Hair follicle dermal papilla cell (primary cell): ENCODE results near the gene STRA8.

DNA sequence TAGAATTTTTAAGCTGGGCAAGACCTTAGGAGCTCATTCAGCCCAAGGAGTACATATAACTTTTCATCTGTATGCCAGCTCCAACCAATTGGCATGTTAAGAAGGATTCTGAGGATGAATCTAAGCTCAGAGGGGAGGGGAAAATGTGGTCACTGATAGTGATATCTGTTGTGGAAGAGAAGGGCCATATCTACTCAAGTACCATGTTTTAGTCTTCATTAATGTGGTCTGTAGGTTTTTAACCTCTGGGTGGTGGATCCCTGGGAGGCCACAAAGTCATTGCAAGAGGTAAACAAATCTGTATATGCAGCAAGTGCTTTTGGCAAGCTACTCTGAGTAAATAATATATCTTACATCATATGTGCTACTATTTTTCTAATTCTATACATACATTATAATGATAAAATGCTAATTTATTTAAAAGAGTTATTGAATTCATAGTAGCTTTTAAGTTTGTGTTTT is 6.5 kb downstream of the CALD1 start:
- CAGE, long polyA plus RNA: no peak

DNA sequence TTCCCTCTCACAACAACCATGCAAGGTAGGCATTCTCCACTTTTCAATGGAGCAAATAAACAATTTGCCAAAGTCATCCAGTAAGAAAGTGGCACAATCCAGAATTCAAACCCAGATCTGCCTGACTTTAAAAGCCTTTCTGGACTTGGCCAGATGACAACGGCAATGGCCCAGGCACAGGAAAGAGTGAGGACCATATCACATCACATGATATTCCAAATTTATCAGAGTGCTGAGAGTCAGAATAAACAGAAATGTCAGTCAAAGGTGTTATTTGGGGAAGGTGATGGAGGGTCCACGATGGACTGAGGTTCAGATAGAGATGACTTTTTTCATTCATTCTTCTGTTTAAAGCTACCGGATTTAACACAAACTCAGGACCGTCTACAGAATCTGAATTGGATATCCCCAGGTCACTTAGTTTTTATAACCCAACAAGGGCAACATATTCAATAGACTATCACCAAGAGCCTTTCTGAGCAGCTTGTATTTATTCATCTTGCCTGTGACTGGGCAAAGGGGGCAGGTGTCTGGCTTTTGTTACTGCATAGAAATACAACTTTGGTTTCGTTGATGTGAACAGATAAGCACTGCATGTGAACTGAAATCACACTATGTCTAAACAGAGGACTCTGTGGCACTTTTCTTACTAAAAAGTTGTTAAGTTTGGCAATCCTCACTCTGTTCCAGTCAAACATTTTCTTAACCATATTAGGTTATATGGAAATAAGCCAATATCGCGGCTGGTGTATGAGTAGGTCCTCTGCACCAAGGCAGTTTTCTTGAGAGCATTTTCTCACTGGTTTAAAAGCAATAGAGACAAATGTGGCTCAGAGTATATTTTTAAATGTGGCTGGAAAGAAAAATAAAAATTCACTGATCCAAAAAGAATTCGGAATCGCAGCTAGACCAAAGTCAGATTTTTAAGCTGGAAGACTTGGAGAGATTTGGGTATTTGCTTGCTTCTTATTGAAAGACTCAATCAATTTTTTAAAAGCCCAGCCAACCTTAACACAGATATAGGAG is 48.3 kb downstream of the CALD1 start:
- CAGE, long polyA plus RNA: no peak

DNA sequence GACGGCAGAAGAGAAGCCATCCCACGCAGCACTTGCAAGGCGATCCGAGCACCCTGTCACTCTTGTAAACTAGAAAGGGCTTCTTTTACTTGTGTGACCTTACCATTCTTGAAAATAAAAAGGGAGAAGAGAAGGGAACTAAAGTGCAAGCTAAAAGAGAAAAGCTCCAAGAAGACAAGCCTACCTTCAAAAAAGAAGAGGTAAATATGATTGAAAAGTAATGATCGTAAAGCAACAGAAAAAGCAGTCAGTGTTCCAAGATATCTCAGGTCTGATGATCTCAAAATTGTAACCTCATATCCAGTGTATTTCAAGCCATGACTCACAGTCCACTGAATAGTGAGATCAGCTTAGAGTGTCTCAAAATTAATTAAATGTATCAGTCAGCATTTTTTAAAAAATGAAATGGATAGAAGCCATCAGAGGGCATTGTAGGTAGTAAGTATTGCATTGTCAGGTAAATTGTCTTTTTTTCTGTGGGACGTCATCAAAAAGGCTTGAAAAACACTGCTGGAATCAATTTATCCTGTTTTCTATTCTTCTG is 50.7 kb upstream of the AGBL3 start:
- CAGE, long polyA plus RNA: no peak

DNA sequence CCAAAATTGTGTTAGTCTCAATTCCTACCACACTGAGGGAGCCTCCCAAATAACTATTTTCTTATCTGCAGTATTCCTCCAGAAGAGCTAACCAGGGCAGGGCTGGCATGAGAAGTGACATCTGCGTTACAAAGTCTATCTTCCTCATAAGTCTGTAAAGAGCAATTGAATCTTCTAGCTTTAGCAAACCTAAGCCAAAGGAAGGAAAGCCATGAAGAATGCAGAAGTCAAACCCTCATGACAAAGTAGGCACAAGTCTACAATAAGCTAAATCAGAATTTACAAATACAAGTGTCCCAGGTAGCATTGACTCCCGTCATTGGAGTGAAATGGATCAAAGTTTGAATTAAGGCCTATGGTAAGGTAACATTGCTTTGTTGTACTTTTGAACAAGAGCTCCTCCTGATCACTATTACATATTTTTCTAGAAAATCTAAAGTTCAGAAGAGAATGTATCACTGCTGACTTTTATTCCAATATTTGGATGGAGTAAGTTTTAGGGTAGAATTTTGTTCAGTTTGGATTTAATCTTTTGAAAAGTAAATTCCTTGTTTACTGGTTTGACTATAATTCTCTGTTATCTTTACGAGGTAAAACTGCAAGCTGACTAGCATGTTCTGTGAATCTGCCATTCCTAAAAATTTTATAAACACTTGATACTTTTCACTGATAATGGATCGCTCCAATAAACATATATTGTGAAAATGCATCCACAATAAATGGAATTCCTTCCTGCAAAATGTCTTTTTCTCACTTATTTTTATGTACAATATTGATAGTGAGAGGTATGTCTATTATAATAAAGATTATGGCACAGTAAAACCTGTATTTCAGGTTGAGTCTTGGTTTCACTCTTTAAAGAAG is 16.2 kb upstream of the AGBL3 start:
- CAGE, long polyA plus RNA: no peak

- CAGE, long polyA plus RNA: no peak
These were observed 7.6 kb downstream of the AGBL3 start for GRCh38 chr7:134993755-134994439.

DNA sequence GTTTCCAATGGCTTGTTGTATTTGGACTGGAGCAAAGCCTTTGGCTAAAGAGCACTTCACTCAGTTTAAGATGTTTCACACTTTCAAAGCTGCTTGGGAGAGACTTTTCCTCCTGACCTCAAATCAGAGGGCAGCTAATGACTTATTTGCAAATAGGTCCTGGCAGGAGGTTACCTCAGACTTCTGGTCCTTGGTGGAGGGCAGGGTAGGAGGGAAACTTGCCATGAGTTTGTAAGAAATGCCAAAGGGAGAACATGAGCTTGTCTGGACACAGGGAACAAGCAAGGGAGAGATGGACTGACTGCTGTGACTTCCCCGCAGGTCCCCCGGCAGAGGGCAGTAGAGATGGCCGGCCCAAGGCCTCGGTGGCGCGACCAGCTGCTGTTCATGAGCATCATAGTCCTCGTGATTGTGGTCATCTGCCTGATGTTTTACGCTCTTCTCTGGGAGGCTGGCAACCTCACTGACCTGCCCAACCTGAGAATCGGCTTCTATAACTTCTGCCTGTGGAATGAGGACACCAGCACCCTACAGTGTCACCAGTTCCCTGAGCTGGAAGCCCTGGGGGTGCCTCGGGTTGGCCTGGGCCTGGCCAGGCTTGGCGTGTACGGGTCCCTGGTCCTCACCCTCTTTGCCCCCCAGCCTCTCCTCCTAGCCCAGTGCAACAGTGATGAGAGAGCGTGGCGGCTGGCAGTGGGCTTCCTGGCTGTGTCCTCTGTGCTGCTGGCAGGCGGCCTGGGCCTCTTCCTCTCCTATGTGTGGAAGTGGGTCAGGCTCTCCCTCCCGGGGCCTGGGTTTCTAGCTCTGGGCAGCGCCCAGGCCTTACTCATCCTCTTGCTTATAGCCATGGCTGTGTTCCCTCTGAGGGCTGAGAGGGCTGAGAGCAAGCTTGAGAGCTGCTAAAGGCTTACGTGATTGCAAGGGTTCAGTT is 6.1 kb downstream of the CYREN start:
- CAGE, long polyA plus RNA: no peak

GRCh38 chr7:135177331-135178133 is 7.0 kb upstream of the CYREN start:
- CAGE, long polyA plus RNA: no peak

- CAGE, long polyA plus RNA: no peak
These were observed at the start of gene STRA8 for GRCh38 chr7:135233723-135233974. STRA8 (plus strand) TSS chr7:135233838.

- CAGE, long polyA plus RNA: no peak
These were observed 714 bp downstream of the CNOT4 start for GRCh38 chr7:135509158-135509618.

- CAGE, long polyA plus RNA: no peak
These were observed 39.6 kb upstream of the STMP1 start for GRCh38 chr7:135622539-135623233.

DNA sequence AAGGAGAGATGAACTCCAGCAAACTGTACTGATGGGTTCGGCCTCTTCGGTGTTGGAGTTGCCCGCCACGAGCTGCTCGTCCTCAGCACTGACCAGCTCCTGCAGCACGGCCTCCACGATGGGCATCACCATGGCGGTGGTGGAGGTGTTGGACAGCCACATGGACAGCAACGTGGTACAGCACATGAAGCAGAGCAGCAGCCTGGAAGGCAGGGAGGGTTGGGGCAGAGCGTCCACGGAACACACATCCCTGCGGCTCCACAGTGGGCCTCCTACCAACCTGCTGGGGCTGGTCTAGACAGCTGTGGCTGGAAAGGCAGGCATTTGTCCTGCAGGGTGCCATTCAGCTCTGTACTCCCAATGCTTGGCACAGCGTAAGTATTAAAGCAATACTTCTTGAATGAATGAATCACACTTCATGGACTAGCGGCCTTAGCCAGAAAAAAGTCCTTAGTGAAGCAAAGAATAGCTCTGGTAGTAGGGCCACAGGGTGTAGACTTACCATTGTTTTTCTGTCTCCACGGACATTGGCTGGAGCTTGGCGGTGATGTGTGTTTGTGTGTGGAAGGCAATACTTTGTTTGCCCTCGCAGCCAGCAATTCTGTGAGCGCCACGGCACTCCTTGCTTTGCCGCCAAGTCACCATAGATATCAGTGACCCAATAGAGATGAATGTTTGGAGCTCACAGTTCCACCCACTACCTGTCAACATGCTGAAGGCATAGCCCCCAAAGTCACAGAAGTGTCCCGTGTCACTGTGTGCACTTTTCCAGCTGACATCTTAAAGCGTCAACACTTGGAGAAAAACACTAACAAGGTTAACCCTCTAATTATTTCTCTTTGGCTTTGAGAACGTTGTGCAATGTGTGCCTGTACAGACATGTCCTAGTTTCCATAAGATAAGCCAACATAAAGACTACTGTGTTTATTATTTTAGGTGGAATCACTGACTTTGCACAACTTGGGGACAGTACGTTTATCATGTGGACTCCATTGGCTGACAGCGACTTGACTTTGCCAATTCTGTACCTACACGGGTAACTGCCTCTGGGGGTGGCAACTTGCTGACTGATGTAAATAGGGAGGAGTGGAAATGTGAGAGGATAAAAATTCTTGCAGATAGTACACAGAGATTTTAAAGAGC is 21.5 kb downstream of the SLC13A4 start:
- CAGE, long polyA plus RNA: no peak

GRCh38 chr7:135800369-135800938 is 51.8 kb upstream of the FAM180A start:
- CAGE, long polyA plus RNA: no peak

DNA sequence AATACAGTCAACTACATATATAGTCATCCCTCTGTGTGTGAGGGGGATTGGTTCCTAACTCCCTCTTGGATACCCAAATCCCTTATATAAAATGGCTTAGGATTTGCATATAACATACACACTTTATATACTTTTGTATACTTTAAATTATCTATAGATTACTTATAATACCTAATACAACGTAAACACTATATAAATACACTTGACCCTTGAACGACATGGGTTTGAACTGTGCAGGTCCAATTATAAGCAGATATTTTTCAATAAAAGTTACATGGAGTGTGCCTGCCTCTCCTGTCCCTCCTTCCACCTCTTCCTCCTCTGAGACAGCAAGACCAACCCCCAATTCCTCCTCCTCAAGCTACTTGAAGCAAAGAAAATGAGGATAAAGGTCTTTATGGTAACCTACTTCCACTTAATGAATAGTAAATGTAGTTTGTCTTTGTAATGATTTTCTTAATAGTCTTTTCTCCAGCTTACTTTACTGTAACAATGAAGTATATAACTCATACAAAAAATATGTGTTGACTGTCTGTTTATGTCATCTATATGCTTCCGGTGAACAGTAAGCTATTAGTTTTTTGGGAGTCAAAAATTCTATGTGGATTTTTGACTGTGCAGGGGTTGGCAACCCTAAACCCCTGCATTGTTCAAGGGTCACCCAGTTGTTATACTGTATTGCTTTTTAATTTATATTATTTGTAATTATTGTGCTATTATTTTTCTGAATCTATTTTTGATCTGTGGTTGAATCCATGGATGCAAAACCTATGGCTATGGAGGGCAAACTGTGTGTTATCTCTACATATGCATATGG is 39.5 kb downstream of the MTPN start:
- CAGE, long polyA plus RNA: no peak

- CAGE, long polyA plus RNA: no peak
These were observed 56.3 kb upstream of the MTPN start for GRCh38 chr7:136033314-136033921.

DNA sequence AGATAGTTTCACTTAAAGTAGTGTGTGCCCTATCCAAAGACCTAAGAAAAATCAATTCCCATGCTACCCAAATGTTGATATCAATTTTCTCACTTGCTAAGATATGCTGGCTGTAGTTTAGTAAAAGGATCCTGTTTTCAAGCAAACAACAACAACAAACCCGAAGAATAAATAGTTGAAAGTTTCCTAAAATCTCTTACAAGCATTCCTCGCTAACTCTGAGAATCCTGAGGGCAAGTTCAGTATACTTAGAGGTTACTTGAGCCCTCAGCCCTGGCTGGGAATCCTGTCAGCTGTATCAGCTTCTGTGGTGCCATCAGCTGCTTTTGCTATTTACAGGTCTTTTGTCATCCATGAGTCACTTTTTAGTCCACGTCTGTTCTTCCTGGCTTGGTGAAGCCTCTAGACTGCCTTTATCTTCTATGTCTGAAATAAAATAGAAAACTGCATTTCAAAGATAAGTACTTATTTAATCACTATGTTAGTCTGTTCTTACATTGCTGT is 59.8 kb upstream of the MTPN start:
- CAGE, long polyA plus RNA: no peak

GRCh38 chr7:136871208-136871738 is 2.8 kb downstream of the CHRM2 start:
- CAGE, long polyA plus RNA: no peak

- CAGE, long polyA plus RNA: no peak
These were observed 24.3 kb upstream of the DGKI start for GRCh38 chr7:137870842-137871668.

DNA sequence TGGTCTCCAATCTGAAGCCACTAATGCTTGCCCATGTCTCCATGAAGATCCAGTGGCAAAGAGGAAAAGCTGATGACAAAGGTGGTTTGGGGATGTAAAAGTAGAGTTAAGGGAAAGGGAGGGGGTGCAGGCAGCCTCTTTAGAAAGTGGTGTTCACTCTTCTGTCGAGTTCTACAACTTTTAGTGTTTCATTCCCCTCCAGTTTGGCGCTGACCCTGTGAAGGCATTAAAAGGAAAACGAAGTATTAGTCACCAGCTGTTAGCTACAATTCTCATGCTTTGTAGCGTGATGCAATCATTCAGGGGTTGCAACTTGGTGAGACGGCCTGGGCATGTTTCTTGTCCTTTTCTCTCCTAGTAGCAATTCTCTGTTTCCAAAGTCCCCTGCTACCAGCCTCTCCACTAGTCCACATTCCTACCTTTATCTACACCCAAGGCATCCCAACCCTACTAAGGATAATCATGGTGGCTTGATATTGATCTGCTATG is 33.6 kb upstream of the DGKI start:
- CAGE, long polyA plus RNA: no peak

GRCh38 chr7:137905613-137906152 is 58.9 kb upstream of the DGKI start:
- CAGE, long polyA plus RNA: no peak

DNA sequence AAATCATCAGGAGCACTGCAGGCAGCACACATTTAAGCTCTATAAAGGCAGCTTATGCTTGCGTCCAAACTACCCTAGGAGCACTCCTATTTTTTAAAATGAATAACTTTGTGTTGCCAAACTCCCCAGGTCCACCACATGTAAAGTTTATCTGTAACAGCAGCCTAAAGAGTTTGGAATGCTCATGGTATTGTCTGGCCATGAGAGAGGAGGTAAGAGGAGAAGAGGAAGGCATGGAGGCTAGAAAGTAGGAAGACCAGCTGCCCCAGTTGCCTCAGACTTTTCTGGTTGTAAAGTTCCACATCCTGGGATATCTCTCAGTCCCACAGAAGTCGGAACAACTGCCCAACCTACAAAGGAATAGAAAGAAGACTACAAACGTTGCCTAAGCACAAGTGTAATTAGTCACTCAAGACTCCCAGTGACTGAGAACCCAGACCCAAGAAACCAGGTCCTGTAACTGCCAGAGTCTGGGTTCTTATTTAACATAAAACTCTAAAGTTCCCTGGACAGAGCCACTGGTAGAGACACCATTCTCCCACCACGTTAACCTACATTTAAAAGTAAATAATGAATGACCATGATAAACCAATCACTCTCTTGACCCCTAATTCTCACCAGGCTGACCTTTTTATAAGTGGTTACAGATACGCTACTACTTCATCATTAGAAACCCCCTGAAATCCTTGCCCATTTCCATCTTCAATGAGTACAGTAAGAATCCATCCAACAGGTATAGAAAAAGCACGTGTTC is 47.2 kb downstream of the CREB3L2 start:
- CAGE, long polyA plus RNA: no peak